Epidermal melanocyte (primary cell): ENCODE measurements around the gene HUNK.

GRCh38 chr21:30986976-30987344 lies 51.3 kb downstream of the KRTAP19-8 start:
- RRBS = no CpG with 5 or more reads among the region's 2 CpGs

DNA sequence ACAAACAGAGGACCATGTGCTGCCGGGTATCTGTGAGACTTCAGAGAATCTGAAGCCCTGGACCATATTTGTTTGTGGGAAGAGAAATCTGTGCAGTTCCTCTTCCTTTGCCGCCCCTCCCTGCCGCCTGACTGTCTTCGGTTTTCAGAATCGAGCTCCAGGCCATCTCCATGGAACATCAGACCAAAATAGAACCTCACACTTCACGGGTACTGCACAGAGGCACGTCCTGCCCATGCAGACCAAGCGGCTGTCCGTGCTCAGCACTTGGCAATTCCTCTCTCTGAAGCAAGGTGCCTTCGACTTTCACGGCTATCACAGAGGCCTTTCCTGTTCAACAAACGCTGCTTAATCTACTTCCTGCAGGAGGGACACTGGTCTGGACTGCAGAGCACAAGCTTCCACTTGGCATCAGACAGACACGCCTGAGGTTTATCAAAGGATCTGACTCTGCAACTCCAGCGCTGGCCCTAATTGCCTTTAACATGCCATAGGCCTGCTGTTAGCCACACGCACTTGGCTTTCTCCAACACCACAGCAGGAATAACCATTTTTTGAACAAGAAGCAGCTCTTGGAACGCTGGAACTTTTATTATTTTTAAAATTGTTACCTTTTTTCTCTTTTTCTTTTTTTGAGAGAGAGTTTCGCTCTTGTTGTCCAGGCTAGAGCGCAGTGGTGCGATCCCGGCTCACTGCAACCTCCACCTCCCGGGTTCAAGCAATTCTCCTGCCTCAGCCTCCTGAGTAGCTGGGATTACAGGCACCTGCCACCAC lies 135.9 kb upstream of the KRTAP19-8 start:
- RRBS = no CpG with 5 or more reads among the region's 21 CpGs

- RRBS = no CpG with 5 or more reads among the region's 22 CpGs
Measured at GRCh38 chr21:31182043-31182973, 144.0 kb upstream of the KRTAP19-8 start.

DNA sequence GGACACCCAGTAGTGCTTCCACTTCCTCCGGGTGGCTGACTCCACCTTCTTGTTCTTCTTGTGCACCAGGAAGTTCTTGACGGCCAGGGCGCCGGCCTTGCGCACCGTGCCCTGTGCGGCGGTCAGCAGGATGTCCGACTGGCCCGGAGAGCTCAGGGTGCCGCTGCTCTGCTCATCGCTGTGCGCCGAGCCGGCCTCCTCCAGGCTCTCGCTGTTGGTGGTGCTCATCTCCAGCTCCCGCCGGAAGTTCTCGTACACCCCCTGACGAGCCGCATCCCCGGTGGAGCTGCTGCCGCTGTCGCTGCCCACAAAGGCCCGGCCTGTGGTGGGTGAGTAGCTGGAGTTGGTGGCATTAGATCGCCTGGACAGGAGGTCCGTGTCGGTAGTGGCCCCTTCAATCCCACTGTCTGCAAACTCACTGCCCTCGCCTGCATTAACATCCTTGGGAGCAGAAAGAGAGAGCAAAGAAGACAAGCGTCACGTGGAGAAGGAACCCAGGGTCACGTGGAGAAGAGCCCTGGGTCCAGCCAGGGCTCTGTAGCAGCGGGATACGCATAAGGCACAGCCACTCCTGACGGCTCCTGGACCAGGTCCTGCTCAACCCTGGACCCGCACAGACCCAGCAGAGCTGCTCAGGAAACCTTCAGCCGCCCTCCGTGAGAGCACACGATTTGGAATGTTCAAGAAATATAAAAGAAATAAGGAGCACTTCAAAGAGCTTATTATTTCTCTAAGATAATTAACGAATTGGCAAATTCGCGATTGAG lies 92.1 kb downstream of the TIAM1 start:
- RRBS = 94% methylated on average over 16 of the region's 42 CpGs

DNA sequence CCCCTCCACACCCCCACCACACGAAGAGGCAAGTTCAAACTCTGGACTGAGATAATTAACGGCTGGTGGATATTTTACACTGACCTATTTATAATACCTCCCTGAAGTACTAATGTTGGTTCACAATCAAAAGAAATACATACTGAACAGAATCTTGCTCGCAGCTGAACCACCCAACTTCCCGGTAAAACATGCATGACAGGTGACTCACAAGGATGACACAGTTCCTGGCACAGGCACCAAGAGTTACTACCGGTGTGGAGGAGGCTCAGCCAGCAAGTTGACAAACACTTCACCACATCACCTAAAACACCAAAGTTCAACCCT lies 10.4 kb upstream of the TIAM1 start:
- RRBS = 52% methylated on average over 2 of the region's 5 CpGs

DNA sequence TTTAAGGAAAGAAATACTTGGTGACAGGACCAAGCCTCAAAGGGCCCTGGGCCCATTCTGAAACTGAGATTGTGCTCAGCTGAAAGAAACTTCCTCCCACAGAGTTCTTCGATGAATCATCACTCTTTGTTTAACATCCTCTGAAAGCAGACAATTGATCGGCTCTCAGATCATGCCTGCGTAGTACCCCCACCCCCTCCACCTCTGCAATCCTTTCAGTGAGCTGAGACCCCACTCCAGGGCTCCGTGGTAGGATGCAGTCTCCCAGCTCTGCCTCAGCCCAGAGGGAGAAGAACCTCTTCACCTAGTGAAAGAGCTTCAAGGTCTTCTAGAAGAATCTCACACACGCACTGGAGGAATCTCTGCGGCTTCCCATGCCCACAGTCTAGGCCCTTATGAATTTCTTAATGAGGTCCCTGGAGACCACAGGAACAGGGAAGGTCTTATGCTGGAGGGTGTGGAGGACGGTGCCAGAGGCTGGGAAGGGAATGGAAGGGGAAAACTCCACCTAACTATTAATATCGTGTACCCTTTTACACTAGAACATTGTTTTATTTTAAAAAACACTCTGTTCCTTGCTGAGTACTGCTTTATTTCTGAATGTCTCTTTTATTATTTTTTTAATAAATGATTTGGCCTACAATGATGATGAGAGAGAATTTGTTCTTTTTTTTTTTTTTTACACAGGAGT lies 104.8 kb upstream of the SOD1 start:
- RRBS = no CpG with 5 or more reads among the region's 8 CpGs

DNA sequence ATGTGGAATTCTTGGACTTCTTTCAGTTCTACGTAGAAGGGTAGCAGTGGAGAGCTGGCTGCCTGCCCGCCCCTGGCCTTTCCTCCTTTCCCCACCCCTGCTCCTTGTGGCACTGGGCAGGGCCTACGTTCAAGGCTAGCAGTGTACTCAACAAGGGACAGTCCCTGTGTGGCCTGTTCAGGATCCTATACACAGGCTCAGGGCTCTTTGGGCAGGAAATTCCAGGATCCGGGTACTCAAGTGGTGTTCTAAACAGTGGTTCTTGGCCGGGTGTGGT lies 2.4 kb upstream of the SOD1 start:
- RRBS = no CpG with 5 or more reads among the region's 5 CpGs

DNA sequence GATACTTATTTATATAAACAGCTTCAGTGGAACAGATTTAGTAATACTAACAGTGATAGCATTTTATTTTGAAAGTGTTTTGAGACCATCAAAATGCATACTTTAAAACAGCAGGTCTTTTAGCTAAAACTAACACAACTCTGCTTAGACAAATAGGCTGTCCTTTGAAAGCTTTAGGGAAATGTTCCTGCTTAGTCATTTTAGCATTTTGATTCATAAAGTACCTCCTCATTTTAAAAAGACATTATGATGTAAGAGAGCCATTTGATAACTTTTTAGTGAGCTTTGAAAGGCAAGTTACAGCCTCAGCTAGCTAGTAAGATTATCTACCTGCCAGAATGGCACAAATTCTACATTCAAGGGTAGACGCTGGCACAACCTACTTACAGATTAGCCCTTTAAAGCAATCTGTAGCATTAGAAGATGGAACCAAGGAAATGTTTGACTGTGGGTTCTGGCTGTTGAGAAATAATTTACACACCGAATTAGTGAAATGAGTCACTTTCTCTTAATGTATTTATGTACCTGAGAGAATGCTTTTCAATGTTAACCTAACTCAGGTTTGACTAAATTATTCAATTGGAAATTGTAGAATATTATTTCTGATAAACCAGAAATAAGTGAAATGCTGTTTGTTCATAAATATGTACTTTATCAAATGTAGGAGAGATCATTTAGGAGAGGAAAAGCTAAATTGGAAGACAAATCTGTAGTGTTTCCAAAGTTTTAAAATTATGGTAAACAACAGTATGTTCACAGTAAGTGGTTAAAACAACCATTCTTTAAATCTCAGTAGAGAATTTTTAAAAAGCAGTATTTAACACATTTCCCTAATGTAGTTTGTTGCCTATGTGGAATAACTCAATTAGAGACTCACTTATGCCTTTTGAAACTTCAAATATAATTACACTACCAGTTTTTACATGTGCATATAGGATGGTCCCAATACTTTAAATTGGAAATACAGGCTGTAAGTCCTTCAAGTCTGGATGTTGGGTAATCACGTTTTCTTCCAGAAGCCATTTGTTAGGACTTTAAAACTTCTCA lies 9.8 kb downstream of the SOD1 start:
- RRBS = no CpG with 5 or more reads among the region's 3 CpGs

DNA sequence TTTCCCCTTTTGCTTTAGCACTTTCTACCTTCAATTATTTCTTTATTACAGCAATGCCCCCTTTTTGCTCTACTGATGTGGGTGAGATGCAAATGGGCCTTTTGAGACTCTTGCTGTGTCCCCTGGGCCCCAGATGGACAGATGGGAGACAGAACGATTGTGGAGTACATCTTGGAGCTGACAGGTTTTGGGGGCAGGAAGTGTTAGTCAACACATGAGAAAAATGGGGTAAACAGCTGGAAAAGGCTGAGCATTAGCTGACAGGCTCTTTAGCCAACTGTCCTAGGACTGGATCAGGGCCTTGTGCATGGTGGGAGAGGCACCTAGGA lies 41.3 kb upstream of the SCAF4 start:
- RRBS = no CpG with 5 or more reads among the region's 1 CpG

DNA sequence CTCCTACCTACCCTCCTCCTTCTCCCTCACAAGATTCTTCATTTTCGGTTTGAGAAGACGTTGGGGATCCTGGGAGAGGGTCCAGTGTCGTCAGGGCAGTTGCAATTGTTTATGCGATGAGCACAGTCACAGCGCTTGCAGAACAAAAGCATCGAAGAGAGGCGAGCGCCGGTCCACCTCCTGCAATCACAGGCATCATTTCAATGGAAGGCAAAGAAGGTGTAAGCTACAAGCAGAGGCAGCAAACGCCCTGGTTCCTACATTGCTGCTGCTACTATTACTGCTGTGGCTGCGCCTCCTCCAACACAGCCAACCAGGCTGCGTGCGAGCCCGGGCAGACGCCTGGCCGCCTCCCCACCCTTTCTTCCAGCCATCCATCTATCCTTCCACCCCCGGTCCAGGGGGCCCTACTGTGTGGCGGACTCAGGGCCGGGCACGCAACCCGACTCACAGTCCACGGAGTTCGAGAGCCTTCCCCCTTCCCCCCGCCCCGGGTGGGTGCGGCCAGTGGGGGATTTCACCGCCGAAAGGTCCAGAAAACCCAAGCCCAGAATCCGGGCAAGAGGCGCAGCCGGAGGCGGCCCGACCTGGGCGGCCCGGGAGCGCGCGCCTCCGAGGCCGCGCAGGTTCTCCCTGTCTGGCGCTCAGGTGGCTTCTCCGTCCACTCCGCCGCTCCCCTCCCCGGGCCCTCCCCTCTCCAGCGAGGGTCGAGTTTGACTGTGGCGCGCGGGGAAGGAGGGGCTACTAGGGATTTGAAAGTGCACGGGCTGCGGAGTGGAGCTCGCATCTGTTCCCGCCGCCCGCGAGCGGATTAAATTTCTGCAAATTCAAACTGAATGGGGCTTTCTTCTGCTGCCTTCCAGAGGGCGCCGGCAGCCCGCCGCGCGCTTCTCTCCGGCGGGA lies at the start of gene HUNK:
HUNK (plus strand) TSS at position 744 of the 903 bp plus-strand sequence.
- RRBS = 2% methylated on average over 29 of the region's 67 CpGs

DNA sequence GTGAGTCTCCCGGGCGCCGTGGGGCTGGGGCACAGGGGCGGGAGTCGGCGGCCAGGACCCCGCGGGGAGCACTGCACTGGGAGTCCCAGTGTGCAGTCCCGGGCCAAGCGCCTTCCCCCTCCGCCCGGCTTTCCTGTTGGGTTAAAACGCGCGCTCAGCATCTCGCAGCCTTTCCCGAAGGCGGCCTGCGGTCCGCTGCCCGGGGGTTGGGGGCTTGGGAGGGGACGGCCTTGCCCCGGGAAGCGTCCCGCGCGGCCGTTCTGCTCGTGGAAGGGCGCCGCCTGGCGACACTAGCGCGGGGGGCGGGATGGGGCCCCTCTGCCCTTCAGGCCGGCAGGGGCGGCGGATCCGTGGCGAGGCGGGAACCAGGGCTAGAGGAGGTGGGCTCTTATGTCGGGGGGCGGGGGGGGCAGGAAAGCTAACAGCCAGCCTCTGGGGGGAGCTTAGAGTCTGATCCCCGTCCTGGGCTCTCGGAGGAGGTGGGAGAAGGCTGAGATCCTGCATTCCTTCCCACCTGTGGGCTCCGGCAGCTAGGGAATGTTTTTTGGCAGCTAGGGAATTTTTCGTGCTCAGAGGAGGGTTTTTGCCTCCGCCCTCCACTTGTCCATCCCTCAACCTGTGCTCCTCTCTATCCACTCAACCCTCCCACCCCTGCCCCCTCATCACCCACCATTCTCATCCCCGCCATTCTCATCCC lies 1.3 kb downstream of the HUNK start:
- RRBS = 4% methylated on average over 20 of the region's 49 CpGs

DNA sequence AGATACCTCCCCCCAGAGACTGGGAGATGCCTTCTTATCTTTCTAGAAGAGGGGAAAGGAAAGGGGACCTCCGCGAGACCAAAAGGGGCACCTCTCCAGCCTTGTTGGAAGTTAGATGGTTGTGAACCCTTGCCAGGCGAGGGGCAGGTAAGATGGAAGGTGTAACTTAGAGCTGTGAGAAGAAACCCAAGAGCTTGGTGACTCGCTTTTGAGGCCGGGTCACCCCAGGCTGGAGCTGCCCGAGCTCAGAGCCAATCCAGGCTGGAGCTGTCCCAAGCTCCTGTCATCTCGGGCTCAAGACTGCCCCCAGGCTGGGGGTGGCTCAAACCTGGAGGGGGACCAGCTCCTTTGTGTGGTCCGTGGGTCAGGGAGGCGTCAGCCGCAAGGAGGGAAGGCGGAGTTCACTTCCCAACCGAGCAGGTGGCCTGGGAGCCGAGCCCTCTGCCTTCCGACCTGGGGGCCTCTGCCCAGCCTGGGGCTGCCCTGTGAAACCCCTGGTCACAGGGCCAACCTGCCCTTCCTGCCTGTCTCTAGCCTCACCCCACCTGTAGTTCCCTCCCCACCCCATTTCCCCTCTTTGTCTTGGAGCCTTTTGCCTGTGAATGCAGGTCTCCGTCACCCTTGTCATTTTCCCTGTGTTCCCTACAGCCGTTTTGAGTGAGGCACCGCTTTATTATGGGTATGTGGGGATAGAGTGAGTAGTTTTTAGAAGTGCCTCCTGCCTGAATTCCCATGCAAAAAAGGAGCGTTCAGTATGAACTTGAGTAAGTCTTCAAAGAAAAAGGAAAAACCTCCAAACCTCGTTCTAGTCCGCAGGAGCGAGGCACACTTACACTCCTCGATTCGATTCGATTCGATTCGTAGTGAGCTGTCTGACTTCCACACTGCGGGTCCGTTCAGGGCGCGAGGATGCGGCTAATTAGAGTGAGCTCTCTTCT lies 2.2 kb downstream of the HUNK start:
- RRBS = no CpG with 5 or more reads among the region's 31 CpGs

DNA sequence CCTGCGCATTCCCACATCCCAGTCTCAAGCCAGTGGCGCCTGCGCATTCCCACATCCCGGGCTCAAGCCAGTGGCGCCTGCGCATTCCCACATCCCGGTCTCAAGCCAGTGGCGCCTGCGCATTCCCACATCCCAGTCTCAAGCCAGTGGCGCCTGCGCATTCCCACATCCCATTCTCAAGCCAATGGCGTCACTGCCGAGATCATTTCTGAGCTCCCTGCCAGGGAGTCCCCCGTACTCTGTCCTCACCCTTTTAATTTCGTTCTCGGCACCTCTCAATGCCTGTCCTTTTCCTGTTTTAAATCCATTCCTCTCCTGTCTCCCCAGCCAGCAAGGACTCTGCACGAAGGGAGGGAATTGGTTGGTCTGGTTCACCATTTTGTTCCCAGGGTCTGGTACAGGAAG lies 74.4 kb downstream of the HUNK start:
- RRBS = no CpG with 5 or more reads among the region's 17 CpGs

GRCh38 chr21:32348843-32349248 lies 44.0 kb downstream of the URB1 start:
- RRBS = no CpG with 5 or more reads among the region's 4 CpGs

- RRBS = no CpG with 5 or more reads among the region's 17 CpGs
Measured at GRCh38 chr21:32520891-32522095, 64.0 kb downstream of the TCP10L start.

GRCh38 chr21:32532987-32533935 lies 52.1 kb downstream of the TCP10L start:
- RRBS = no CpG with 5 or more reads among the region's 13 CpGs

- RRBS = 3% methylated on average over 8 of the region's 21 CpGs
Measured at GRCh38 chr21:32770816-32771251, 721 bp downstream of the PAXBP1 start.

DNA sequence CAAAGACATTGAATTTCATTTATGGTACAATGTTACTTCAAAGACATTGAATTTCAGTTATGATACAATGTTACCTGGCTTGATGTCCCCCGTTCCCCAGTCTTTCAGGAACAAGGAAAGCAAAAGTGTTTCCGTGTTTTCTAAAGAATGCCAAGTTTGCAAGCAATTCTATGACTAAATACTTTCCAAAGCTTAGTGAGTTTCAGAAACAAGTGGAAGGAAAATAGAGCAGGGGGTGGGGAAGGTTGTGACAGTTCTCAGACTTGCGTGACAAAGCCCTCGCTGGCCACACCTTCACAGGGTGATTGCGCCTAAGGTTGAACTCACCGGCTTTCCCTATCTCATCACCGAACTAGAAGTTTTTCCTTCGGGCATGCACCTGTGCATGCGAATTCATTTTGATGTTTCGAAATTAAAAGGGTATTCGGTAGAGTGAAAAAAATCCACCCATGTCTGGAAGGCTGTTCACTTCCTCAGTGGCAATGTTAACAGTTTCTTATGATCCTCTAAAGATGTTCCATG lies 930 bp upstream of the PAXBP1 start:
- RRBS = no CpG with 5 or more reads among the region's 11 CpGs

DNA sequence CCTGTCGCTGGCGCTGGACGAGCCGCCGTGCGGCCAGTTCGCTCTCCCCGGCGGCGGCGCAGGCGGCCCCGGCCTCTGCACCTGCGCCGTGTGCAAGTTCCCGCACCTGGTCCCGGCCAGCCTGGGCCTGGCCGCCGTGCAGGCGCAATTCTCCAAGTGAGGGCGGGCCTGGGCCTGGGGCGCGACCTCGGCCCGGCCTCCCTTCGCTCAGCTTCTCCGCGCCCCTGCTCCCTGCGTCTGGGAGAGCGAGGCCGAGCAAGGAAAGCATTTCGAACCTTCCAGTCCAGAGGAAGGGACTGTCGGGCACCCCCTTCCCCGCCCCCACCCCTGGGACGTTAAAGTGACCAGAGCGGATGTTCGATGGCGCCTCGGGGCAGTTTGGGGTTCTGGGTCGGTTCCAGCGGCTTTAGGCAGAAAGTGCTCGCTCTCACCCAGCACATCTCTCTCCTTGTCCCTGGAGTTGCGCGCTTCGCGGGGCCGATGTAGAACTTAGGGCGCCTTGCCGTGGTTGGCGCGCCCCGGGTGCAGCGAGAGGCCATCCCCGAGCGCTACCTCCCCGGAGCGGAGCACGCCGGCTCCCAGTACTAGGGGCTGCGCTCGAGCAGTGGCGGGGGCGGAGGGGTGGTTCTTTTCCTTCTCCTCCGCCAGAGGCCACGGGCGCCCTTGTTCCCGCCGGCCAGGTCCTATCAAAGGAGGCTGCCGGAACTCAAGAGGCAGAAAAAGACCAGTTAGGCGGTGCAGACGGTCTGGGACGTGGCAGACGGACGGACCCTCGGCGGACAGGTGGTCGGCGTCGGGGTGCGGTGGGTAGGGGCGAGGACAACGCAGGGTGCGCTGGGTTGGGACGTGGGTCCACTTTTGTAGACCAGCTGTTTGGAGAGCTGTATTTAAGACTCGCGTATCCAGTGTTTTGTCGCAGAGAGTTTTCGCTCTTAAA lies 1.2 kb downstream of the OLIG1 start:
- RRBS = 3% methylated on average over 29 of the region's 88 CpGs

GRCh38 chr21:33071911-33072501 lies 2.1 kb downstream of the OLIG1 start:
- RRBS = 3% methylated on average over 10 of the region's 33 CpGs